RPMI7951 (cell line): ENCODE data around the genes KCNQ2 and GMEB2.

GRCh38 chr20:62928942-62929869 is 2.9 kb upstream of the DIDO1 start:
- RAMPAGE, long total RNA: no peak

- RAMPAGE, long total RNA: no peak
Observed at GRCh38 chr20:62935731-62936541, 2.0 kb upstream of the GID8 start.

DNA sequence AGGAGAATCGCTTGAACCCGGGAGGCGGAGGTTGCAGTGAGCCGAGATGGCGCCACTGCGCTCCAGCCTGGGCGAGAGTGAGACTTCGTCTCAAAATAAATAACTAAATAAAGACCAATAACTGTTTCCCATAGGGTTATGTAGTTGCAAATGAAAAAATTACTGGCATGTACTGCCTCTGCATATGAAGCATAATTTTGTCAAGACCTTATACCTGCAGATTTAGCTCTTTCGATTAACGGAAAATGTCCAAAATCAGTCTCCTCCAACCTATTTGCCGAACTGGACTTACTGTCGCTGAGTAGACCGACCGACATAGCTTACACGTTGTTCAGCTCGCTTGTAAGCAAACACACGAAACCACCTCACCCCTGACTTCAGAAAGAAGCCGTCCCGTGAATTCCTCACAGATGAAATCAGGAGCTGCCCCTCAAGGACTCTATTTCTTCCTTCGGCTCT is 1.1 kb upstream of the GID8 start:
- RAMPAGE, long total RNA: no peak

DNA sequence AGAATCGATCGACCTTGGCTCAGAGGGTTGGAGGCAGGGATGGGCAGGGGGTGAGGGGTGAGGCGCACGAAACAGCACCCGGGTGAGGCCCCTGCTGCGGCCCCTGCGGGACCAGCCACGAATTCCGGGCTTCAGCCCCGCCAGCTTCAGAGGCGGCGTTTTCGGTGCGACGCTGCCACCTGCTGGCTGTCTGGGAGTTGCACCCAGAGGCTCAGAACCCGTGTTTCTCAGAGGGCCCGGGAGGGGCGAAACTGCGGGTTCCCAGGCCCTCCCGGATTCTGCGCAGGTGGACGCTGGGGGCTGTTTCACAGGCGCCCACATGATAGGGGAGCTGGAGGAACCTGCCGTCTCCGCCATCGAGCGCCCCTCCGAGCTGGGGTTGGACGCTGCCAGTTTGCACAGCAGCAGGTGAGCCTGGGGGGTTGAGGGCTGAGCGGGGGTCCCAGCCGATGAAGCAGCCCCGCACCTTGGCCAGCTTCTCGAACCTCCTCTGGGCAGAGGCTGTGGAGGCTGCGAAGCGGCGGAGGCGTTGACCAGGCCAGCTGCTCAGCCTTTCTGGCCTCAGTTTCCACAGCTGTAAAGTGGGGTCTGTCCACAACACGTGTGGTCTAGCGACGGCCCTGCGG is 2.4 kb upstream of the BHLHE23 start:
- RAMPAGE, long total RNA: no peak

- RAMPAGE, long total RNA: no peak
Observed at GRCh38 chr20:63176803-63177753, 38.9 kb downstream of the YTHDF1 start.

- RAMPAGE, long total RNA: no peak
Observed at GRCh38 chr20:63276240-63276788, 3.7 kb downstream of the ARFGAP1 start.

GRCh38 chr20:63380606-63381018 is 19.5 kb upstream of the CHRNA4 start:
- RAMPAGE, long total RNA: no peak

- RAMPAGE, long total RNA: no peak
Observed at GRCh38 chr20:63472129-63472882, at the start of gene KCNQ2. Gene KCNQ2 (minus strand): TSS chr20:63472655.

GRCh38 chr20:63495804-63496683 is 2.8 kb downstream of the EEF1A2 start:
- RAMPAGE, long total RNA: no peak

- RAMPAGE, long total RNA: no peak
Observed at GRCh38 chr20:63527171-63527409, 6.5 kb downstream of the PPDPF start.

DNA sequence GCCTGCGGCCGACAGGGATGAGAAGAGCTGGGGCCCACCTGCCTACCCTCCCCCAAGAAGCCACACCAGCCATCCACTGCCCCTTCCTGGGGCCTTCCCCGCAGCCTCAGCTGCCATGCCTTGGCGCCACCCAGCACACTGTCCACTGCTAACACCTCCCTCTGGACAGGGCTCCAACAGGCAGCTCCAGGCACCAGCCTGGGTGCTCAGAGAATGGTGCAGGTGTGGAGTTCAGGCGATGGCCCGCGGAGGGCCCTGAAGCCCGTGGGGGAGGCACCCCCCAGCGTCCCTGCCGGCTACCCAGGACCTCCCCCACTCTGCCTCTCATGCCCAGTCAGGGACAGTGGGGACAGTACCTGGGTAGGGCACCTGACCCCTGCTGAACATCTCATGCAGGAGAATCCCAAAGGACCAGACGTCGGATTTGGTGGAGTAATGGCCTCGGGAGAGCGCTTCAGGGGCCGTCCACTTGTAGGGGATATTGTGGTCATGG is 7.4 kb downstream of the PTK6 start:
- RAMPAGE, long total RNA: no peak

DNA sequence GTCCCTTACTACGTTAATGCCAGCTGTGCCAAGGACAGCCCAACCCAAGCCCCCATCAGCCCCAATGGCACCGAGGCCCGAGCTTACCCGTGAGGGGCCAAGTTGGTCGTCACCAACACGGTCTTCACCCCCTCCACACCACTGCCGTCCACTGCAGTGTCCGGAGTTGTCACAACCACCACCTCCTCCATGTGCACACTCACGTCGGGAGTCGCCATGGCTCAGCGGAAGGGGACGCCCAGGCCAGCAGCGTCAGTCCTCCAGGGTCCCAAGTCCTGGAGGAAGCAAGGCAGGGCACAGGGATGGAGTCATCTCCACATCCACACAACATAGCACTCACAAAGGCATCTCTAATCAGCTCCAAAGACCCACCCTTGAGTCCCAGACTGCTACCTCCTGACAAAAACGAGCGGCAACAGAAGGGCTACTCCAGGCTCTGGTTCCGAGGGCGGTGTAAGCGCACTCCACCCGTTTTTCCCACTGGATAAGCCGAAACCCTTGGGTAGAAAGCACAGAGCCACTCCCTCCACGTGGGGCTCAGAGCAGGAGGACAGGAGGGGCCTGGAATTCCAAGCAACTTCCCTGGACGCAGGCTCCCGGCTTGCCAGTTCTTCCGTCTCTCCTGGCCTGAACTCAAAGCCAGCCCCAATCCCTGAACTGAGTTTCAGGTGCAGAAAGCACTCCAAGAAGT is 7.6 kb downstream of the GMEB2 start:
- RAMPAGE, long total RNA: no peak

- RAMPAGE, long total RNA: no peak
Observed at GRCh38 chr20:63625631-63626422, 1.1 kb downstream of the GMEB2 start.

DNA sequence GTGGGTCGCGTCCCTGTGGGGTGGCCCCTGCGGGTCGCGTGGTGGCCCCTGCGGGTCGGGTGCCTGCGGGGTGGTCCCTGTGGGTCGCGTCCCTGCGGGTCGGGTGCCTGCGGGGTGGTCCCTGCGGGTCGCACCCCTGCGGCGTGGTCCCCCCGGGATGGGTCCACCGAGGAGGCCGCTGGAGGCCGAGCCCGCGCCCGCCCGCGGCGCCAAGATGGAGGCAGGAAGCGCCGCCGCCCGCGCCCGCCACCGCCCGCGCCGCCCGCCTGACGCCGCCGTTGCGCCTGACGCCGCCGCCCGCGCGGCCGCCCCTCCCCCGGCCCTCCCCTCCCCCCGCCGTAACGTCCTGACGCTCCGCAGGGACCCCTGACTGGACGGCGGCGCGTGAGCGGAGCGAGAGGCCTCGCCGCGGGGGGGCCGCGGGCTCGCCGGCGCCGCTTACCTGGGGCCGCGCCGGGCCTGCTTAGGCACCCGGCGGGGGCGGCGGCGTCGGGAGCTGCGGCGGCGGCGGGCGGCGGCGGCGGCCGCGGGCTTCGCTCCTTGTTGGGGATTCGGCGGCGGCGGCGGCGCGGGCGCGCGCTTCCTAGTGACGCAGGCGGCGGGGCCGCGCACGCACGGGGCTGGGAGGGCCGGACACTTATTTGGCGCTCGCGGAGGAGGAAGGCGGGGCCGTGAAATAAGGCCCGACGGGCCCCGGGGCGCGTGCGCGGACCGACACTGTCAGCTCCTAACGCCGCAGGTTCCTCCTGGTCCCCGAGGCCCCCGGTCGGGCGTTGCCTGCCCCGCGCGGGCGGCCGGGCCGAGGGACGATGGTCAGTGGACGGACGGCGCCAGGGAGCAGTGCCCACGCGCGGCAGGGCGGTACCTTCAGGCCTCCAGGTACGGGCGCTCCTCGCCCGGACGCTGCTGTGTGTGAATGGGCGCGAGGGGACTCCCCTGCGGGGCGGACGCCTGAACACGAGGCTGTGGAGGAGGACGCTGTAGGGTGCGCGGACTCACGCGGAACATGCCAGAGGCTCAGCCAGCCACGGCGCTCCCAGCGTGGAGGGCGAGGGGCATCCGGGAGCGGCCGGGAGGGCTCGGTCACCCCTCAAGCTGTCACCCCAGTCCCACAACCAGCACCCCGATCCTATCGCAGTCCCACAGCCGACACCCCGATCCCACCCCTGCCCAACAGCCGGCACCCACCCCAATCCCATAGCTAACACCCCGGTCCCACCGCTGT is at the start of gene GMEB2:
GMEB2 (minus strand) TSS at position 588 of the 1,225 bp plus-strand sequence.
- RAMPAGE, long total RNA: no peak

GRCh38 chr20:63698792-63699784 is 2.6 kb downstream of the TNFRSF6B start:
- RAMPAGE, long total RNA: no peak

- RAMPAGE, long total RNA: no peak
Observed at GRCh38 chr20:63704081-63704807, 3.5 kb downstream of the ARFRP1 start.

GRCh38 chr20:63736763-63737291 is 363 bp downstream of the LIME1 start:
- RAMPAGE, long total RNA: no peak

DNA sequence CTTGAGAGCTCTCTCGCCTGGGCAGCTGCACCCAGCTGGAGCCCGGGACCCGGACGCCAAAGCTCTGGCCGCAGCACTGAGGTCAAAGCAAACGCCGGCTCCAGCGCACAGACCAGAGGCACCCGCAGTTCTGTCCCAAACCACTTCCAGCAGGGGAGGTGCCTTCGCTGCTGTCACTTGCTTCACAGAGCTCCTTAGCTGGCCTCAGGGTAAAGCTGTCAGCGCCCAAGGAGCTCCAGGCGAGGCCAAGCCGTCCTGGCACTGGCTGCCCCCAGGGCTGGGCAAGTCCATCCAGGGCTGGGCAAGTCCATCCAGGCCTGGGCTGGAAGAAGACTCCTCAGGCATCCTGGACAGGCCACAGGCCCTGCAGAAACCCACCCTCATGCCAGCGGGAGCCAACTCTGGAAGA is 28.0 kb downstream of the SLC2A4RG start:
- RAMPAGE, long total RNA: no peak

DNA sequence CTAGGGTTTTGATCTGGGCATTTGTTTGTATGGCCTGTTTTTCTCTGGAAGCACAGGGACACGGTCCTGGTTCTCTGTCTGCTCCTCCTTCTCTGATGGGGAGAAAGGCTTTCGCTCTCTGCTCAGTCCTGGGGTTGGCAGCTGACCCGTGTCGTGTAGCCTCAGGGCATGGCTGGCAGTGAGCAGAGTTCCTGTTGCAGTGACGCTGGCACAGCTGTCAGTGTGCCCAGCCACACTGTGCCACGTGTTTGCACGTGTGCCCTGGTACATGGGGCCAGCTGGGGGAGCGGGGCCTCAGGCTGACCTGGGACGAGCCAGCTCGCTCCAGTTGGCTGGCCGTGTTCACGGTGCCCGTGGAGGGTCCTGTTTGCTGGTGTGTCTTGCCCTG is 10.4 kb upstream of the DNAJC5 start:
- RAMPAGE, long total RNA: no peak

DNA sequence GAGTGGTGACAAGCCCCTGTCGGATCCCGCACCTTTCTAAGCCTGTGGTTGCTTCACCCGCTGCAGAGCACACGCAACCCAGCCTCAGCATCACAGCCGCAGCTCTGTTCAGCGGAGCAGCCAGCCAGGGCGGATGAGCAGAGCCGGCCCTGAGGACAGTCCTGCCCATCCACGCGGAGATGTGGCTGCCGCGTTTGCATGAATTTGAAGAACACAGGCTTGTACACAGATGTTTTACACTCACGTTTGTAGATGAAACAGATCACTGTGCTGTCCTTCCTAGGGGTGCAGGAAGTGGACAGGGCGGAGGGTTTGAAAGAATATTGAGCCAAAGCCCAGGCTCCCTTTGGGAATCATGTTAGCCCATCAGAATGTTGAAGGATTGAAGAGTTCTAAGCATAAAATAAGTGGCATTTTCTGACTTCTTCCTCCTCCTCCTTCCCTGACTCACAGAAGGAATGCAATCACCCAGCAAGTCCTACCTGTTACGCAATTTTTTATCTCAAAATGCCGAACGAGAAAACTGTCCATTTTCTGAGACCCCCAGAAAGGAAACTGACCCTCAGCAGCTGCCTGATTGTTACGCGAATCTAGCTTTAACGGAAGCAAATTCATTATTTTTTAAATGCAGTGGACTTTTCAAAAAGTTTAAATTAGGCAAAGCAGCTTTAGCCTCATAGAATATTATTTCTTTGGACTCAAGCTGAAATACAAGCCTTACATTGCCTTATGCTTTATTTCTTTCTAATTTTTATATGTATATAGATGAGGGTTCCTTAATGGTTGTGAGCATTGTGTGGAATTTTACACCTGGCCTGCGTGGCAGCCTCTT is 4.8 kb upstream of the DNAJC5 start:
- RAMPAGE, long total RNA: no peak